Metanephros (tissue), 2 donors: ENCODE measurements around the genes C1orf127 and SRM.

GRCh38 chr1:10795493-10795844, 977 bp downstream of the CASZ1 start:
- RAMPAGE, long total RNA: no peak

DNA sequence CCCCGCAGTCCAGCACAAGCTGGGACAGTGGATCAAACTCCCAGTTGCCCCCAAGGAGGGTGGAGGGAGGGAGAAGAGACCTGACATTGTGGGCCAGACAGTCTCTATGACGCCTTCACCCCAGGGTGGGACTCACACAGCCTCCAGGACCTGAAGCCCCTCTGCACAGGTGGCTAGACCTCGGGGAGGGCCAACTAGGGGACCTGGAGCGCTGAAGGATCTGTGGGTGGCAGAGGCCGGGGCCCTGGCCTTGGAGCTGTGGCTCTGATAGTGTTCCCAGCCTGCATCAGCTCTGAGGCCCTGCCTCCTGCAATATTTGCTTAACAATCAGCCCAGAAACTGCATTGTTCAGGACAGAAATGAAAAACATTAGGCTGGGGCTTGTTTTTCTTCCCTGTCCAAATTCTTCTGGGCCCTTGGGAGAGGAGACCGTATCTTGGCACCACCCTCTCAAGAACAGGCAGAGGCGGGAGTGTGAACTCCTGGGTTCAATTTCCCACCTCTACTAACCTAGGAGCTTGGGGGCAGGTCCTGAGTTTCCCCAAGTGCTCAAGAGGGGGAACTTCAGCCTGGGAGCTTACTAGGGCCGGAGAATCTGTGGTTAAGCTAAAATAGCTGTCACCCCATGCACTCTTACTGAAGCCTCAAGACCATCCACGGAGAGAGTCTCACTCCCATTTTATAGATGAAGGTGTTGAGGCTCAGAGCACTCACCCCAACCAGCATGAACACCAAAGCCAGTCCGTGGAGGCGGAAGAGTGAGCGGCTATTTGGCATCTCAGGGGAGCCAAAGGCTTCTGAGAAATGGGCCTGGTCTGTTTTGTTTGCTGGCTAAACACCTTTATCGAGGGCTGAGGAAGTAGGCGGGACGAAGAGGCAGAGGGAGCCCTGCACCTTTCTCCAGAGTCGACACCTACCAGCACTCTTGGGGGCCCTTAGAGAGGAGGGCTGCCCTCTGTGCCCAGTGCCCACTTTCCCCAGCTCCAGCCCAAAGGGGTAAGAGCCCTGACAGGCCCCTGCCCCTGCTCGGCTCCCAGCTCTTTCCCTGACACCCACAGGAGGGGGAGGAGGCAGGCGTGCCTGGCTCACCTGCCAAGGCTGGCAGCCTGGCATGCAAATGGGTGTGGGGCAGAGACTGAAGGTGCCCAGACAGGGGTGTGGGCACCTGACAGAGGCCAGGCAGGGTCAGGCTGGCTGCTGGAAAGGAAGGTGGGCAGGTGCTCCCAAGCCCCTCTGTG, 18.9 kb upstream of the CASZ1 start:
- RAMPAGE, long total RNA: no peak

- RAMPAGE, long total RNA: no peak
Observed at GRCh38 chr1:10835693-10836482, 39.4 kb upstream of the CASZ1 start.

DNA sequence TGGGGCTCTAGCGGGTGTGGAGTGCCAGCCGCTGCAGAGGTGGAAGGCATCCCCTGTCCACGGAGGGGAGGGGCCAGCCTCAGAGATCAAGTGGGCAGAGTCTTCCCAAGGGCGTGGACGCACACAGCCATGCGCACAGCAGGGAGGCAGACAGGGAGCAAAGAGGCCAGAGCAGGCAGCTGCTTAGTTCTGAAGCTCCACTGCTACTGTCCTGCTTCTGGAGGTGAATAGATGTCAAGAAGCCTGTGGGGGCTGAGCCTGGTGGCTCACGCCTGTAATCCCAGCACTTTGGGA, 40.9 kb upstream of the CASZ1 start:
- RAMPAGE, long total RNA: no peak

GRCh38 chr1:10866592-10867724, 70.5 kb upstream of the CASZ1 start:
- RAMPAGE, long total RNA: no peak

DNA sequence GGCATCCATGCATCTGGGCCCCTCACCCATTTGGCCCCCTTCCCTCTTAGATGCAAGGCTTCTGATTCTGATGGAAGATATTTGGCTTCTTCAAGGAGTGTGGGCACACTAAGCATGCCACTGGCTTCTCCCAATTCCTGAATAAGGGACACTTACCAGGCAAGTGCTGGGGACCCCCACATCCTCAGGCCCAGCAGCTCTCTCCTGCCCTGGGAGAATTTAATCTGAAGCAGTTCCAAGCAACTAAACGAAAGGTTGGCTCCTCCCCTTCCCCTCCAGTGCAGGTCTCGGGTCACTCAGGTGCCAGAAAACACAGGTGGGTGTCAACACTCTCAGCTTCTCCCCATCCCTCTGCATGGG, at the start of gene C1orf127:
TSS of gene C1orf127 (minus strand) at position 221 of the 360 bp plus-strand sequence.
- RAMPAGE, long total RNA: no peak

GRCh38 chr1:11022145-11022838, 9.8 kb downstream of the TARDBP start:
- RAMPAGE, long total RNA: no peak

DNA sequence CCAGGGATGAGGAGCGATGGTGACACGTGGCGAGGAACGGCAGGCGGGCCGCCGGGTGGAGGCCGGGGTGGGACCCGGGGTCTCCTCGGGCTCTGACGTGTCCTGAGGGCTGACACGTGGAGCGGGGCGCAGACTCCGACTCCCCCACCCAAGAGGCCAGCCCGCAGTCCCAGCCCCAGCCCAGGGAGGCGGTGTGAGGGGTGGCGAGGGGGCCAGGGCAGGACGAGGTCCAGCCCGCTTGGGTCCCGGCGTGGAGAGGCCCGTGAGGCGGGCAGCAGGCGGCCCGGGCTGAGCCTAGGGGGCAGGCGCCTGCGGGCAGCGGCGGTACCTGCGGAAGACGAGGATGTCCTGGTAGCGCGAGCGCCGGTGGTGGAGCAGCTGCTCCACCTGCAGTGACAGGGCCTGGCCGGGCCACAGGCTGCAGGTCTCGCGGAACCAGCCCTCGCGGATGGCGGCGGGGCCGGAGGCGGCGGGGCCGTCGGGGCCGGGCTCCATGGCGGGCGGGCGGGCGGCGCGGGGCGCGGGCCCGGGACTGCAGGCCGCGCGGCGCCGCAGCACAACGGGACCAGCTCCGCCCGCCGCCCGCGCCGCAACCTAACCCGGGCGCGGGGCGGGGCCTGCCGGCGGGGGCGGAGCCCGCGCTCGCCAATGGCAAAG, at the start of gene SRM:
TSS of gene SRM (minus strand) at position 570 of the 657 bp plus-strand sequence.
- RAMPAGE, long total RNA: no peak

GRCh38 chr1:11106981-11107581, 7.4 kb upstream of the EXOSC10 start:
- RAMPAGE, long total RNA: no peak

DNA sequence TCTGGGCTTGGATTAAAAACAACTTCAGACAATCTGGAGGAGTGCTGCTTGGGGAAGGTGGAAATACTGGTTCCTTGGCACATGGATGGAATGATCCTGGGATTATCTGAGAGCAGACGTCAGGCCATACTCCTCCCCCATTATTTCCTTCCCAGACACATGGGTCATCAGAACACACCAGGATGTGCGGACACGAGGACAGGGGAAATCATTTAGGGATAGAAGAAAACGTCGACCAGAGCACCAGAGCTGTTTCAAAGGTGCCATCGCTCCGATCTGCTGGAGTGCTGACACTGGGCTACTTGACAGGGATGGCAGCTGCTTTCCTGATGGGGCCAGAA, 31.8 kb upstream of the ANGPTL7 start:
- RAMPAGE, long total RNA: no peak

GRCh38 chr1:11280863-11281526, 8.0 kb downstream of the UBIAD1 start:
- RAMPAGE, long total RNA: no peak

DNA sequence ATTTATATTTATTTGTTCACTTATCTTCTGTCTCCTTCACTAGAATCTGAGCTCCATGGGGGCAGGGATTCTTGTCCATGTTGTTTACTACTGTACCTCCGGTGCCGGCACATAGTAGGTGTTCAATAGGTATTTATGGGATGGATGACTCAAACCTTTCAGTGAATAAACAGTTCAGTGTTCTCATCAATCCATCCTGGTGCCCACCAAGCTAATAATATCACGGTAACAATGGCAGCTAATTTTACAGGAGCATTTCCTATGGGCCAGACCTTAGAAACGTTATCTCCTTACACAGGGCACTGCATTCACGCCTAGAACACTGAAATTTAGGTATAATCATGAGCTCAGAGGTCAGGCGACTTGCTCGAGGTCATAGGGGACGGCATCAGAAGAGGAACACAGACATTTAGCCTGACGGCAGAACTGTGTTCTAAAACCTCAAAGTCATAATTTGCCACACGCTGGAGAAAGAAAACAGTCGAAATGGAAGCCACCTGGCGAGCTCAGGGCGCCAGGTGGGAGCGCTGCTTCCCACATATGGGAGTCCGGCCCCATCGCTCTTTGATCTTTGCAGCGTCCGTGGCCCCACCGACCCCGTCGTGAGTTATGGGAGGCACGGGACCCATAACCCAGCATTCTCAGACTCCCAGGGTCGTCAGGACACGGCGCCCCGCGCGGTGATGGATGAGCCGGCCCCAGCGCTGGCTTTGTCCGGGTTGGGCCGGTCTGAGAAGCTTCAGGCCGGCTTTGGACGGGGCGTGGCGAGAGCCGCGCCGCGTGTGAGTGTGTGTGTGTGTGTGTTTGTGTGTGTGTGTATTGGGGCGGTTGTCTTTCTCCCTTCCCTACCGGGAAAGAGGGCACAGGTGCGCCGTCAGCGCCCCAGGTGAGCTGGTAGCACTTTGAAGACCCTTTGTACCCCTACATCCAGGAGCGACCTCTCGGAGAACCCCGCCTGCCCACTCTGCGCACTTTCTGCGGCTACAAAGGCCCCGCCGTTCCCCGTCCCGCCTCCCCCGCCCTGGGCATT, 1.1 kb upstream of the DRAXIN start:
- RAMPAGE, long total RNA: no peak

DNA sequence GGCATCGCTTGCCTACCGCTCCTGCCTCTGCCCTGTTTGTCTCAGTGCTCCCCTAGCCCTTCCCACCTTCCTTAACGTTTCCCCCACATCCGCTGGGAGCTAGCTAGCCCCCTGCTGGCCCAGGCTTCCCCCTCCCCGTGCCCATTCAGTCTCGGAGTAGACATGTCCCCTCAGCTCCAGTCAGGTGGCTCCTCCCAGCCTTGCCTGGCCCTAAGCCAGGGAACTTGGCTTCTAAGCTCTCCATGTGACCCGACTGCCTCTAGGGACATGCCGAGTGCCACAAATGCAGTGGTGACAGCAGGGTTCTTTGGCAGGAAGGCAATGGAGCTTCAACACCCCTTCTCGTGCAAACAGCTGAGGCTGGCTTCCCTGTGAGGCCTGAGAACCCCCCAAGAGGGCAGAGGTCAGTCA, 16.2 kb downstream of the DRAXIN start:
- RAMPAGE, long total RNA: no peak

GRCh38 chr1:11802469-11802954, 3.3 kb downstream of the MTHFR start:
- RAMPAGE, long total RNA: no peak

GRCh38 chr1:11872525-11873245, 13.9 kb upstream of the NPPB start:
- RAMPAGE, long total RNA: no peak

GRCh38 chr1:11924654-11925716, 1.2 kb downstream of the KIAA2013 start:
- RAMPAGE, long total RNA: no peak

- RAMPAGE, long total RNA: no peak
Observed at GRCh38 chr1:11990166-11991422, 10.3 kb downstream of the MFN2 start.

GRCh38 chr1:12150269-12151337, 16.2 kb upstream of the TNFRSF1B start:
- RAMPAGE, long total RNA: no peak

DNA sequence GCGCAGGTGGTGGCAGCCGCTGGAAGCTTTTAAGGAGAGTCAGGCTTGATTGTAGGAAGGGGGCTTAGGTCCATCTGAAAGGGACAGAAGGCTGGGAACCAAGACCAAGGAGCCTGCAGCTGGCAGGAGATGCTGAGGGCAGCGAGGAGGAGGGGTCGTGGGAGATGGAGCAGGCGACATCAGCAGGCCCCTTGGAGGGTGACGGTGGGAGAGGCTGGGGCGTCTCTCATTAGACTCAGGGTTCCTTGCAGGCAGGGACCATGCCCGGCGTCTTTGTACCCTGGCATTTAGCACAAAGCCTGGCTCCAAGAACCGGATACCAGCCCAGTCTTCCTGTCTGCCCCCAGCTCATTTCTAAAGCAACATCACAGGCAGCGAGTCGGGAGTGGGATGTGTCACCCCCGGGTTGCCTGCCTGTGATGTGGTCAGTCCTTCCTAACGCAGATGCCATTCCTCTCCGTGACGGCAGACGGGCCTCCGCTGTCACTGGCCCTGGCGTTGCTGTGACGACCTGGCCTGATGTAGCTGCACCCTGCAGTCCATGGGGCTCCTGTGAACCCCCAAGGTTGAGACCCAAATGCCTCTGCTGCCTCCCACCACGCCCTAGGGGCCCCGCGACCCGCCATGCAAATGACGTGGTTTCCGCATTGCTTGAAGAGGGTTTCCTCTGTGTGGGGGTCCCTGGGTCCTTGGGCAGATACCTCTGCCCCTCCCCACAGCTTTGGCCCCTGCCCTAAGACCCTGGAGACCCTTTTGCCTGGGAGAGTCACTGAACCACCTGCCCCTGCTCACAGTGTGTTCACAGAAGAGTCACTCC, 12.2 kb downstream of the TNFRSF1B start:
- RAMPAGE, long total RNA: no peak

GRCh38 chr1:12185352-12186534, 19.0 kb downstream of the TNFRSF1B start:
- RAMPAGE, long total RNA: no peak